ENCODE measurements around a stretch of chr19.

- RRBS: no CpG with 5 or more reads among the region's 9 CpGs
Measured at GRCh38 chr19:31263288-31263805, 85.9 kb downstream of the TSHZ3 start.

DNA sequence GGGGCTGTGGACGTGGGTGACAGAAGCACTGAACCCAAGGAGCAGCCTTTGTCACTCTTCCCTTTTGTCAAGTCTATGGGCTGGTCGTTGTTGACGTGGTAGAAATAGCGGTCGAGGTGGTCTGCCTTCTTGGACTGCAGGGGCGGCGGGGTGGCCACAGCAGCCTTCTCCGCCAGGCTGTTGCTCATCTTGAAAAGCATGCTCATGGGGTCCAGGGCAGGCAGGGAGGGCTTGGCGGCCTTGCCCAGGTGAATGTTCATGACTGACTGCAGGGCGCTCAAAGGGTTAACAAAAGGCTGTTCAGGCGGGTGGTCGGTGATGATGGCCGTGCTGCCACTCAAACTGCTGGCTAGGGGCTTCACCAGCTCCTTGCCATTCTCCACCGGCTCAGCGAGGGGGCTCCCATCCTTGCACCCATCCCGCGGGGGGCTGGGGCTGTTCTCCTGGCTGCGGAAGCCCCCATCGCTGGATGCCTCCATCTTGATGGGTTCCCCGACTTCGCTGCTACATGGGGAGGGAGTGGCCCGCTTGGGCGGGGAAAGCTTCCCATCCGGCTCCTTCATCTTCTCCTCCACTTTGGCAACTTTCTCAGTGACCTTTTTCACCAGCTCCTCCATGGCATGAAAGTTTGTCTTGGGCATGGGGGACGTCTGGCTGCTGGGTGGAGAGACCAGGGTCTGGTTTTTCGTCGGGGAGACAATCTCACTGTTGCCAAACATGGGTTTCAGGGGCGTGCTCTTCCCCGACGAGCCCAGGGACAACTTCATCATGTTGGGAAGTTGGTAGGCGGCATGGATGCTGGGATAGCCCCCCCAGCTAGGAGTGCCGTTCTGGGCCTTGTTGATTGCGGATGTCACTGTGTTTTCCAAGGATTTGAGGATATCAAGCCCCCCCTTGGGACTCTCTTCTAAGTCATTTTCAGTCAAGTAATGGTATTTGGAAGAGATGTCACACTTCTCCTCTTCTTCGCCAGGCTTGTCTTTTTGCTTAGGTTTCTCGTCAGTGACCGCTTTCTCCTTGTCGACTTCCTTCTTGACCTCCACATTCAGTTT lies 71.6 kb downstream of the TSHZ3 start:
- RRBS: no CpG with 5 or more reads among the region's 37 CpGs

GRCh38 chr19:31338097-31338578 lies 11.1 kb downstream of the TSHZ3 start:
- RRBS: no CpG with 5 or more reads among the region's 8 CpGs

DNA sequence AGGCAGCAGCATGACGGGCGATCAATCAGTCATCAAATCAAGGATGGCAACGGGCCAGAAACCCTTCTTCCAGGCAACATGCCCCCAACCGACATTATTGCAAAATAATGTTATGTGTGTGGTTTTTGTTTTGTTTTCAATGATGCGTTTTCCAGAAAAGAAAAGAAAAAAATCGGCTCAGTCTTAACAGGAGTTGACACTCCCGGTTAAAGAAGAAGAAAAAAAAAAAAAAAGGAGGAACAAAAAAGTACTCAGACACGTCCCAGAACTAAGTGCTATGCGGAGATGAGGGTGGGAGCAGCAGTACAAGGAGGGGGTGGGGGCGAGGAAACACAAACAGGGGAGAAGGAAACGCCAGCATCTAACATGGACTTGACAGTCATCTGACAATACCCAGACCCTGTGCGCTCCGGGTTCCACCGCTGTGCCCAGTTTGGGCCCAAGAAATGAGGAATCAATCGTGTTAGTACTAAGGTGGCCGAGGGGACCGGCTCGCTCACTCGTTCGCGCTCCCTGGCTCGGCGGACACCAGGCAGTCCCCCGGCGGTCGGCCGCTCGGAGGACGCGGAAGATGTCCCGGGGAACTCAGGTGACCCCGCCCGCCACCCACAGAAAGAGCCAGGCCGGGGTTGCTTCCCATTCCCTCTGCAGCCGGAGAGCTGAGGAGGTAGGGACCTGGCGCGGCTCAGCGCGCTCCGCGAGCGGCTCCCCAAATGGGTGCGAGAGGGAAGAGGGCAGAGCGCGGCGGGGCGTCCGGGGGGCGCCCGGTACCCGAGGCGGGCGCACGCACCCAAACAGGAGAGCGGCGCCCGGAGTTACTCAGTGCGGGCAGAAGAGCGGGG lies 764 bp downstream of the TSHZ3 start:
- RRBS: 2% methylated on average over 33 of the region's 59 CpGs

DNA sequence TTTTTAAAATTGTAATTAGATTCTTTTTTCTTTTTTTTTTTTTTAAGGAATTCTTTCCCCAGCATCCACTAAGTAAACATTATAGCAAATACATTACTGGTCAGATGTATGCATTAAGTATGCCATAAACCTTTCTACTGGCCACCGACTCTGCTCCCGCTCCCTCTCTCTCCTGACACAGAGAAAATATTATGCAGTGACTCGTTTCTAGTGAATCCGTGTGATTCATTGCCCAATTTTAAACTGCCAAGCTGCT lies 368.7 kb upstream of the TSHZ3 start:
- RRBS: no CpG with 5 or more reads among the region's 4 CpGs

GRCh38 chr19:31803354-31803603 lies 454.0 kb upstream of the TSHZ3 start:
- RRBS: no CpG with 5 or more reads among the region's 3 CpGs

DNA sequence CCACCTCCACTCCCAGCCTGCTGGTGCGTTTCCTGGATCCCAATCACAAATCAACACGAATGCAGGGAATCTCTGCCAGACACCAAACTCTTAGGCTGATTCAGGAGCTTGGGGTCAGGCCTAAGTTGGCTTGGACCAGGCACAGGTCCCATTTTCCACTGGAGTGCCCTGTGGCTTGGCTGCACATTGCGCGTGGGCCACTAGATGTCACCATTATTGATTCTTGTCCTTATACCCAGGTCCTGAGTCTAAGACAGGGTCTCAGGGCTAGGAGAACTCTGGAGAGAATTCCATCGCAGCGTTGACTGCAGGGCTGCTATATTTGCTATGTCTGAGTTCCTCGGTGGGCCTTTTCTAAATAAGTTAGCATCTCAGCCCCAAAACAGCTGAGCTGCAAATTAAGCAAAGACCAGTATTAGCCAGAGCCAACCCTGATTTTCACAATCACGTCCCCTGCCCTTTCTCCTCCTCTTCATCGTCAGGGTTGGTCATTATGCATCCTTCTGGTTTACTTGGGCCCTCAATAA lies 5.1 kb upstream of the ZNF507 start:
- RRBS: no CpG with 5 or more reads among the region's 9 CpGs

DNA sequence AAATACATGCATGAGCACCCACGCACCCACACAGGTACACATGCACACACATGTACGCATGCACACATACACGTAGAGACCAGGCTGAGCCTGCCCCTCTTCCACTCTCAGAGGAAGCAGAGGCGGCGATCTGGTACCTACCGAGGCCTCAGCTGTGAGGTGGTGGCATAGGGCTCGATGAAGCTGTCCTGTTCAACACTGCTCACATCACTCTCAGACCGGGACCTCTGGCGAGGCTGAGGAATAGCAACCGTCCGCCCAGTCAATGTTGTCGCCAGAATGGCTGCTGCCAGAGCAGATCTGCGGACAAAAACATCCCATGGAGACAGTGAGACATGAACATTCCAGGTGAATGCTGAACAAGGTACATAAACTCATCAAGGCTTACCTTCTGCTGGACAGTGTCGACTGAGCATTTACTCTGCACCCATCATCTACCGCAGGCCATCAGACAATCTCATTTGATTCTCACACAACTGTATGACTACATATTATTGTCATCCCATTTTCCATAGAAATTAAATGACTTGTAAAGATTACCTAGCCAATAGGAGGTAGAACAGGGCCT lies 11.9 kb downstream of the CEP89 start:
- RRBS: no CpG with 5 or more reads among the region's 15 CpGs

GRCh38 chr19:33039055-33039206 lies 25.8 kb downstream of the RHPN2 start:
- RRBS: no CpG with 5 or more reads among the region's 4 CpGs

DNA sequence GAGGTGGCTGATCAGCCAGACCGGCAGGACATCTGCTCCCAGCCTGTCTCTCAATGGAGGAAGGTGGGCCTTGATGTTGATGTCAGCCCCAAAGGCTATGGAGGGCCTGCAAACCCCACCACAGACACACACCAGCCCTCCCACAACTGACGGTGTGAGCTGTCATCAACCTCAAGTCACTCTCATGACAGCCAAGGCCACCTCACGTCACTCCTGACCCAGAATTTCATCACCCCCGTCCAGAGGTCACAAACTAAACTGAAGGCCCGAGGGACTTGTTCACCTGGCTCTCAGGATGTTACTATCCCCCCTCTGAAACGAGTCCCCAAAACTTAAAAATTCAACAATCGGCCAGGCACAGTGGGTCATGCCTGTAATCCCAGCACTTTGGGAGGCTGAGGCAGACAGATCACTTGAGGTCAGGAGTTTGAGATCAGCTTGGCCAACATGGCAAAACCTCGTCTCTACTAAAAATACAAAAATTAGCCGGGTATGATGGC lies 25.4 kb downstream of the RHPN2 start:
- RRBS: no CpG with 5 or more reads among the region's 9 CpGs

DNA sequence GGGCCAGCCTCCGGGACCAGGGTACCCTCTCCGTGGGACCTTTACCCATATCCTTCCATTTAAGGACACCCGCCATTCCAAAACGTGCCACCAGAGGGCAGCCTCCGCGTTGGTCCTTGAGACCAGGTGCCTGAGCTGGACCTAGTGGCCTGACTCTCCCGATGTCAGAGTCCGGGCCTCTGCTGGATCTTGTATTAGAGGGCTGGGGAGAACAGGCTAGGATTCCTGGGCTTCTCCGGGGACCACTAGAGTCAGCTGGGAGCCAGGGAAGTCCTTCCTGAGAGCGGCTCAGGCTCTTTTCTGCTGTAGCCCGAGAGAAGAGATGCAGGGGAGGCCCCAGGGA lies 9.7 kb upstream of the SLC7A10 start:
- RRBS: 7% methylated on average over 3 of the region's 11 CpGs

- RRBS: 12% methylated on average over 5 of the region's 6 CpGs
Measured at GRCh38 chr19:33781011-33781210, 15.8 kb upstream of the KCTD15 start.

DNA sequence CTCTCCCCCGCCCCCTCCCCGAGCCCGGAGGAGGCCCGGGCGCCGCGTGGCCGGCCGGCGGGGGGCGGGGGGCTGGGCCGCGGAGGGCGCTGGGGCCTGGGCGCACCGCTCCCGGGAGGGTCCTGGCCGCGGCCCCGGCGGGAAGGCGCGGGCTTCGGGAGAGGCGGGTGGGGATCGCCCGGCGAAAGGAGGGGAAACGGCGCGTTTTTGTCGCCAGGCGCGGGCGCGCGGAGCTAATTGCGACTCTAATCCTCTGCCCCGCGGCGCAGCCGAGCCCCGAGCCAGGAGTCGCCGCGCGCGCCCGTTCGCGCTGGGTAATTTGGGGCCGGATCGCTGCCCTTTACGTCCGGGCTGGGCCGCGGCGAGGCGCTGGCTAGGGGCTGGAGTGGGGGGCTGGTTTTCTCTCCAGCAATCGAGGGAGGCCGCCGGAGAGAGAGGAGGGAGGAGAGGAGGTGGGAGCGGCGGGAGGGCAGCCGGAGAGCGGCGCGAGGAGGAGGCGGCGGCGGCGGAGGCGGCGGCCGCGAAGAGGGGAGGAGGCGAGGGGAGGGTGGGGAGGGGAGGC lies 377 bp upstream of the KCTD15 start:
- RRBS: 2% methylated on average over 26 of the region's 77 CpGs

DNA sequence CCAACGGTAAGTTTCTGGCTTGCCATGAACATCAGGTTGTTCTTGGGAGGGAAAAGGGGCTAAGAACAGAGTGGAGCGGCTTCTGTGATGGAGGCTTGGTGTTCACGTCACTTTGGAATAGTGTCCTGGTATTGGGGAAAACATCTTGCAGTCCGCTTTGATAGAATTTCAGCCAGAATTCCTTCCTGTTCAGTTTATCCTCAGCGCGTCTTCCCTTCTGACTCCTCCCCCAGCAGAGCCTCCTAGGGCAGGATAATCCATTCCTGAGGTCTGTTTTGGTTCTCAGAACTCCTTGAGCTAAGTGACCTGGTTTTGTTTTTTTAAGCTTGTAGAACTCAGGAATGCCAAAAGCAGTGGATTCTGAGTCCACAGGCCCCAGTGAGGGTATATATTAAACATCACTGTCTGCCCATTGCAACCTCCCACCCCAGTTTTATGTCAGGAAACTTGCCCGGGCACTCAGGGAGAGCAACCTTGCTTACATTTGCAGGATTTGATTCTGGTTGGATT lies 2.1 kb downstream of the KCTD15 start:
- RRBS: no CpG with 5 or more reads among the region's 7 CpGs

DNA sequence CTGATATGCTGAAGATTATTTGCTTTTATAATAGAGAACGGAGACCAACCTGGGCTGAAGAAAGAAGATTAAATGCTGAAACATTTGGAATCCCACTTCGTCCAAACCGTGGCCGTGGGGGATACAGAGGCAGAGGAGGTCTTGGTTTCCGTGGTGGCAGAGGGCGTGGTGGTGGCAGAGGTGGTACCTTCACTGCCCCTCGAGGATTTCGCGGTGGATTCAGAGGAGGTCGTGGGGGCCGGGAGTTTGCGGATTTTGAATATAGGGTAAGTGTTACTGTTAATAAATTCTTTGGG lies 32.9 kb upstream of the GARRE1 start:
- RRBS: no CpG with 5 or more reads among the region's 12 CpGs

DNA sequence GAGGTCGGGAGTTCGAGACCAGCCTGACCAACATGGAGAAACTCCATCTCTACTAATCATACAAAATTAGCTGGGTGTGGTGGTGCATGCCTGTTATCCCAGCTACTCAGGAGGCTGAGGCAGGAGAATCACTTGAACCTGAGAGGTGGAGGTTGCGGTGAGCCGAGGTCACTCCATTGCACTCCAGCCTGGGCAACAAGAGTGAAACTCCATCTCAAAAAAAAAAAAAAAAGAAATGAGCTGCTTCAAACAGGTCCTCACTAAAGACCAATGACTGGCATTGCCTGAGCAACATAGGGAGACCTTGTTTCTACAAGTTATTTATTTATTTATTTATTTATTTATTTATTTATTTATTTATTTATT lies 19.8 kb upstream of the GARRE1 start:
- RRBS: no CpG with 5 or more reads among the region's 4 CpGs

- RRBS: no CpG with 5 or more reads among the region's 7 CpGs
Measured at GRCh38 chr19:34269682-34270710, 15.6 kb downstream of the GARRE1 start.

- RRBS: no CpG with 5 or more reads among the region's 5 CpGs
Measured at GRCh38 chr19:34309611-34310204, 55.3 kb upstream of the GPI start.

DNA sequence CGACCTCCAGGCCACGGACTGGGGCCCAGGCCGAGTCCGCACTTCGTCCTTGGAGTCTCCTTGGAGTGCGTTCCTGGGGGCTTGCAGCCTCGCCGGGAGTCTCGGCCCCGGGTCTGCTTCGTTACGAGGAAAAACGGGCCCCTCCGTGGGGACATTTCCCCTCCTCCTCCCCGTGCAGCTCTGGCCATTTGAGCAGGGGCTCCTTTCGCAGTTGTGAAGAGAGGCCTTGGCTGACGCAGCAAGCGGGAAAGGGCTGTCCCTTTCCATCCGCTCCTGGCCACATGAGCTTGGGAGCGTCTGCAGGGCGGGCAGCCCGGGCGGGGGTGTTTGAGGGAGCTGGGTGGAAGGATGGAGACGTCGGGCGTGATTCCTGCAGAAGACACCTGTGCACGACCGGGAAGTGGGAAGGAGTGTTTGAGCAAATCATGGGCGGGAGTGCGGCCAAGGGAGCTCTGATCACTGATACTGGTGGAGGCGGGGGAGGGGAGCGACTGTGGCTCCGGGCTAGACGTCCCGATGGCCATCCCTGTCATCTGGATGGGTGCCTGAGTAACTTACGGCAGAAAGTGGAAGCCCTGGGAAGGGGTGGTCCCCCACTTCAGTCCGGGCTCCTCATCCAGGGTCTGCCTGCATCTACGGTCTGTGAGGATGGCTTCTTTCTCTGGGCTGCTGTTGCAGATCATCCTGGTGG lies 644 bp downstream of the GPI start:
- RRBS: 3% methylated on average over 16 of the region's 38 CpGs

GRCh38 chr19:34399674-34400838 lies 4.1 kb upstream of the PDCD2L start:
- RRBS: no CpG with 5 or more reads among the region's 28 CpGs

Data from aortic smooth muscle cell (primary cell).